SK-MEL-5 (cell line): ENCODE results near the genes CAPN5 and INTS4.

RAMPAGE:
- cytosol, long total RNA, result no peak
- long total RNA, result no peak
- nucleus, long total RNA, result no peak
Observed at GRCh38 chr11:76806878-76807954, 24.1 kb downstream of the TSKU start.

GRCh38 chr11:76919825-76920756, 59.4 kb downstream of the ACER3 start:
RAMPAGE:
- cytosol, long total RNA, result no peak
- long total RNA, result no peak
- nucleus, long total RNA, result no peak

RAMPAGE:
- cytosol, long total RNA, result no peak
- long total RNA, result no peak
- nucleus, long total RNA, result no peak
Observed at GRCh38 chr11:77065613-77066158, 1.1 kb upstream of the CAPN5 start.

DNA sequence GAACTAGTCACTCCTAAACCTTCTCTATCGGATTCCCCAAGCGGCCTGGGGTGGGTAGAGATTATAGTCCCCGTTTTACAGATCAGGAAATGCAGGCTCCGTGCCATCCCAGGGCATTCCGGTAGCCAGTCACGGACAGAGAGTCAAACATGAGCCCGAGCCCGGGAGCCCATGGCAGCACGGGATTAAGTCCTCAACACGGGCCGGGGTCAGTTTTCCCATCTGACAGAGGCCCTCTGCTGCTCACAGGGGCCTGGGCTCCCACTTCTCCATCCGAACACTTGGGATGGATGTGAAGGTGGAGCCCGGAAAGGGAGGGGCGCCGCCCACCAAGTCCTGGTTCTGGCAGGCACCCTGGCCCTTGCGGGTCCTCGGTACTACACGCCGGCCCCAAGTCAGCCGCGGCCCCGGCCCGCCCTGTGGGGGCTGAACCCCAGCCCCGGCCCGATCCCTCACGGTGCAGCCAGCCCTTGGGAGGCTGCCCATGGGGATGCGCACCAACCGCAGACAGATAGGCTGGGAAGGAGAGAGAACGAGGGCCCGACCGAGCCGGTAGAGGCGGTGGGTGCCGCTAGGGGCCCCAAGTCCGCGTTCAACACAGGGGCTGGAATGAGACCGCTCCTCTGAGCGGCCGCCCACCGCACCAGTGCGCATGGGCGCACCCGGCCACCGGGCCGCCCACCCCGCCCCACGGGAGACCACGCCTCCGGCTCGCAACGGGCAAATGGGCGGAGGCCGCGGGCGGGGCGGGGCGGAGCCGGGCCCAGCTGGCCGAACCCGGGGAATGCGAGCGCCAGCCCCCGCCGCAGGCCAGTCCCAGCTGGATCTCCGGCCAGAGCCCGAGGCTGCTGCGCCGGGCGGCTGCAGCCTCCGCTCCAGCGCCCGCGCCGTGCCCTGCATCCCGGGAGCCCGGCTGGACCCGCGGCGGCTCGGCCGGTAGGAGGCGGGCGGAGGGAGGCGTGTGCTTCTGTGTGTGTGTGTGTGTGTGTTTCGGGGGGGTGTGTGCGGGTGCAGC, at the start of gene CAPN5:
TSS of gene CAPN5 (plus strand) at position 813 of the 1,015 bp plus-strand sequence.
RAMPAGE:
- cytosol, long total RNA, result no peak
- long total RNA, result no peak
- nucleus, long total RNA, result no peak

GRCh38 chr11:77154280-77154864, 26.3 kb downstream of the MYO7A start:
RAMPAGE:
- cytosol, long total RNA, result no peak
- long total RNA, result no peak
- nucleus, long total RNA, result no peak

DNA sequence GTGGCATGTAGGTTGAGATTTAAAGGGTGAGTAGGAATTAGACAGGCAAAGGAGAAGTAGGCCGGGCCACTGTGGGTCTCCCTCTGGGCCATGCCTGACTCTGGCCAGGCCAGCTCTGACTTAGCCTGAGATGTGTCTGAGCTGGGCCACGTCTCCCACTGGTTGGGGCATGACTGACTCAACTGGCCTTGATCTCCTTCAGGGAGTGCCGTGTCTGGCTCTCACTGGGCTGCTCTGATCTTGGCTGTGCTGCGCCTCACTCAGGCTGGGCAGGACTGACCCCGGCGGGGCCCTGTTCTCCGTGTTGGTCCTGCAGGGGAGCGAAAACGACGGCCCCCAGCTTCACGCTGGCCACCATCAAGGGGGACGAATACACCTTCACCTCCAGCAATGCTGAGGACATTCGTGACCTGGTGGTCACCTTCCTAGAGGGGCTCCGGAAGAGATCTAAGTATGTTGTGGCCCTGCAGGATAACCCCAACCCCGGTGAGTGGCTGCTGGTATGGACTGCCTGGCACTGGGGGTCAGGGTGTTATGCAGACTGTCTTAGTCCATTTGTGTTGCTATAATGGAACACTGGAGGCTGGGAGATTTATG, 71.4 kb downstream of the MYO7A start:
RAMPAGE:
- cytosol, long total RNA, result no peak
- long total RNA, result no peak
- nucleus, long total RNA, result no peak

DNA sequence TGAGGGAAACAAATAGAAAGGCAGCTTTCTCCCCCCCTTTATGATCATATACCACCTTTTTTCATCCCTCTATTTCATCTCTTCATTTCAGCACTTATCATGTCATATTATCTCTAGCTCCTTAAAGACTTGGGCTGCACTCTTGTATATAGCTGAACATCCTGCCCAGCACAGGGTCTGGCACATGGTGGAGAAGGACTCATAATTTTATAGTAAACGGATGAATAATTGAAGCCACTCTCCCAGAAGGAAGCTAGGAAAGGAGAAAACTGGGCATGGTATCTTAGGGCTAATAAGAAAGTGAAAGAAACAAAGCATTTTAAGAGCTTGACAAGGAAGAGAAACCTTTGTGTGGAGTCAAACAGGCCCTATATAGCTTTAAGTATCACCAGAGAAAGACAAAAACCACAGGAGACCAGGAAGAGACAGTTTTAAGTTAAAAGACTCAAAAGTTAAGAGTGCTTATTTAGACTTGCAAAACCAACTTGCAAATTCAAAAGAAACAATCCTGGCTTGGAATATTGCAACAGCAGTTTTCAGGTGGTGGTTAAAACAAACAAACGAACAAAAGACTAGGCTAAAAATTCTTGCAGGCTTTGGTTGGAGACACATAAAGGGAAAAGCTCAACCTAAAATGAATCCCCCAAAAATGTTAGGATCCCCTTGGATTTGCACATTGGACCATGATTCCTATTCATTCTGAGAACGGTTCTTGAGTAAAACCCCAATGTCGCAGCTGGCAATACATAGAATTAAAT, 3.4 kb downstream of the PAK1 start:
RAMPAGE:
- cytosol, long total RNA, result no peak
- long total RNA, result no peak
- nucleus, long total RNA, result no peak

GRCh38 chr11:77498354-77498616, 24.4 kb upstream of the PAK1 start:
RAMPAGE:
- cytosol, long total RNA, result no peak
- long total RNA, result no peak
- nucleus, long total RNA, result no peak

DNA sequence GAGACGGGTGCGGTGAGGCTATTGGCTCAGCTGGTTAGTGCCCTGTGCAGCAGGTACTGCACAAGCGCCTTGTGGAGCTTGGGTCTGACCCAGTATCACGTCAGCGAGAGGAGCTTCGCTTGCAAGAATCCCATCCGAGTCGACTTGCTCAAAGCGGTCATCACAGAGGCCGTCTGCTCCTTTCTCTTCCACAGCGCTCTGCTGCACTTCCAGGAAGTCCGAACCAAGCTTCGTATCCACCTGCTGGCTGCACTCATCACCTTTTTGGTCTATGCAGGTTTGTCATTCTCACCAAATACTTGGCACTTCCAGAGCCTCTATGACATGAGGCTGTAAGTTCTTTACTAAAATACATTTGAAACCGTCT, 565 bp downstream of the AQP11 start:
RAMPAGE:
- cytosol, long total RNA, result no peak
- long total RNA, result no peak
- nucleus, long total RNA, result no peak

DNA sequence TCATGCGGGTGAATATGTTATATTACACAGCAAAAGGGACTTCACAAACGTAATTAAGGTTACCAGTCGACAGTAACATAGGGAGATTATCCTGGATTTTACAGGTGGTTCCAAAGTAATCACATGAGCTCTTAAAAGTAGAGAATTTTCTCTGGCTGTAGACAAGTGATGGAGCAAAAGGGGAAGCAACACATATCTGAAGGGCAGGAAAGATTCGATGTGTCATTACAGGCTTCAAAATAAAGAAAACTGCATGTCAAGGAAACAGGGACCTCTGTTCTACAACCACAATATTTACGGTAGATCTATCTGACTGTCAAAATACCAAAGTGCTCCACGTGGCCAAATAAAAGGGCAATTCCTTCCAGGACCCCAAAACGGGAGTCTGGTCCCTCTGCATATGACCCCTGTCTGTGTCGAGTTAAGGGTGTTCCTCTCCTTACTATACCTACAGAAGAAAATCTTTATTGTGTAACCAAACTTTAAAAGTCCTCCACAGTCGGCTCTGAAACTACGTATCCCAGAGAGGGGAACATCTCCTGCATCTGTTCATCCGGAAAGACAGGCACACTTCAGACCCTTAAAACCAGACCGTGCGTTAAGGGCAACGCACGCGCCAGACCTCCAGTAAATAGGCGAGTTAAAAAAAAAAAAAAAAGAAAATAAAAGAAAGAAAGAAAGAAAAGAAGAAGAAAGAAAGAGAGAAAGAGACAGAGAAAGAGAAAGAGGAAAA, 826 bp downstream of the CLNS1A start:
RAMPAGE:
- cytosol, long total RNA, result no peak
- long total RNA, result no peak
- nucleus, long total RNA, result no peak

DNA sequence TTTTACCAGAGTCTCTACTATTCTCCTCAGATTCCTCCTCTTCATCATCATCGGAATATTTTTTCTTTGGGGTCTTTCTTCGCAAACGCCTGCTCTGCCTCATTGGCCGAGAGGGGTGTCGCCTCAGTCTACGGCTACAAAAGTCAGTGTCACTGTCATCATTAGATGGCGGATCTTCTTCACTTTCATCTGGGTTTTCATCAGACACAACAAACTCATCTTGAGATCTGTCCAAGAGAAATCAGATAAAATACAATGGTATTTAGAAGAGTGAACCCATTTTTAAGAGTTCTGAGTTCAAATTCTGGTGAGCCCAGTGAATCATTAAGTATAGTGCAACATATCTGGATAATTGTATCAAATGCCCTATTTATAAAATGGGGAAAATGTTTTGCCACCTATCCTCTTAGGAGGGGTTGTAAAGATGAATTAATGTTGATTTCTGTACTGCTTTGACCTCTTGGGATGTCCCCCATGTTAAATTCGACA, 37.5 kb upstream of the CLNS1A start:
RAMPAGE:
- cytosol, long total RNA, result no peak
- long total RNA, result no peak
- nucleus, long total RNA, result no peak

GRCh38 chr11:77701599-77702595, 64.3 kb upstream of the CLNS1A start:
RAMPAGE:
- cytosol, long total RNA, result no peak
- long total RNA, result no peak
- nucleus, long total RNA, result no peak

RAMPAGE:
- cytosol, long total RNA, result no peak
- long total RNA, result no peak
- nucleus, long total RNA, result no peak
Observed at GRCh38 chr11:77734799-77735461, 85.6 kb downstream of the RSF1 start.

GRCh38 chr11:77821574-77821884, 585 bp downstream of the AAMDC start:
RAMPAGE:
- cytosol, long total RNA, result no peak
- long total RNA, result no peak
- nucleus, long total RNA, result no peak

RAMPAGE:
- cytosol, long total RNA, result no peak
- long total RNA, result no peak
- nucleus, long total RNA, result no peak
Observed at GRCh38 chr11:77918612-77919059, 75.8 kb downstream of the INTS4 start.

RAMPAGE:
- cytosol, long total RNA, result start-site peak on the minus strand at chr11:77994650-77994677, 154 and 101 reads in 2 replicates
- long total RNA, result start-site peak on the minus strand at chr11:77994658-77994677, 83 and 118 reads in 2 replicates
- nucleus, long total RNA, result no peak
Observed at GRCh38 chr11:77994513-77995550, at the start of gene INTS4. TSS of gene INTS4 (minus strand) at chr11:77994668.

GRCh38 chr11:78022303-78022985, 632 bp downstream of the KCTD14 start:
RAMPAGE:
- cytosol, long total RNA, result no peak
- long total RNA, result no peak
- nucleus, long total RNA, result no peak

GRCh38 chr11:78090504-78090856, 10.8 kb upstream of the NDUFC2 start:
RAMPAGE:
- cytosol, long total RNA, result no peak
- long total RNA, result no peak
- nucleus, long total RNA, result no peak

GRCh38 chr11:78168123-78168477, 20.3 kb downstream of the KCTD21 start:
RAMPAGE:
- cytosol, long total RNA, result no peak
- long total RNA, result no peak
- nucleus, long total RNA, result no peak

DNA sequence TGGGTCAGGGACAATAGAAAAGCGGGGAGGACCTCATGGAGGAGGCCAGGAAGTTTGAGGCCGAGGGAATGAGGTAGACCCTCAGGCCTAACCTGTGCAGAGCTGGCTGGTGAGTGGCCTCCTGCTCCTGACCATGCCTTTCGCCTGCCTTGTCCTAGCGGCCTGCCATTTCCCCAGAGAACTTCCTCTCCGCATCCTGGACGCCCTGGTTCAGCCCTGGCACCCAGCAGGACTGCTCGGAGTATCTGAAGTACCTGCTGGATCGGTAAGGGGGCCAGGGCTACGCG, 19.9 kb downstream of the USP35 start:
RAMPAGE:
- cytosol, long total RNA, result no peak
- long total RNA, result no peak
- nucleus, long total RNA, result no peak